Frontal cortex (tissue), 2 donors: ENCODE measurements around a stretch of chr6.

DNA sequence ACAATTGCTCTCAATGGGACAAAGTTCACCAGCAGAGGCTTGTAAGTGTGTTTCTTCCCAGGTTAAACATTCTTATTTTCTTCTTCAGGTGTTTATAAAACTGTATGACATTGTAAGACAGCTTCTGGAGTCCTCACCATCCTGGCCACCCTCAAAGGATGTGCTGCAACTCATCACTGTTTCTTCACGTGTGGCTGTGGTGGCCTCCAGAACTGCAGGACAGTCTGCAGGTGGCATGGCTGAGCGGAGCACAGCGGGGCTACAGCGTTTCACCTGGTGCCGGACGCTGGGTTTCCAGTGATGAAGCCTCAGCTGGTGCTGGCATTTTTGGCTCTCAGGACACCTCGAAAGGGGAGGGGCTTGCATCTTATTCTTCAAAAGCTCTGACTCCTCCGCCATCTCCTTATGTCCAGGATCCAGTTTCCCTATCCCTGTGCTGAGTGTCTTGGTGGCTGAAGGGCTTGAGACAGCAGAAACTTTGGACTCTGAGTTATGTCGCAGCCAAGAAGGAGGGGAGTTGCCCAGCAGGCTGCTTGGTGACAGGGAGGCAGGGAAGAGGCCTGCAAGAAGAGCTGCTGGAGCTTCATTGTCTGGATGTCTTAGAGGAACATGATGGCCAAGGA, 58.5 kb downstream of the GTF2H5 start:
- RAMPAGE, long total RNA, result no peak

DNA sequence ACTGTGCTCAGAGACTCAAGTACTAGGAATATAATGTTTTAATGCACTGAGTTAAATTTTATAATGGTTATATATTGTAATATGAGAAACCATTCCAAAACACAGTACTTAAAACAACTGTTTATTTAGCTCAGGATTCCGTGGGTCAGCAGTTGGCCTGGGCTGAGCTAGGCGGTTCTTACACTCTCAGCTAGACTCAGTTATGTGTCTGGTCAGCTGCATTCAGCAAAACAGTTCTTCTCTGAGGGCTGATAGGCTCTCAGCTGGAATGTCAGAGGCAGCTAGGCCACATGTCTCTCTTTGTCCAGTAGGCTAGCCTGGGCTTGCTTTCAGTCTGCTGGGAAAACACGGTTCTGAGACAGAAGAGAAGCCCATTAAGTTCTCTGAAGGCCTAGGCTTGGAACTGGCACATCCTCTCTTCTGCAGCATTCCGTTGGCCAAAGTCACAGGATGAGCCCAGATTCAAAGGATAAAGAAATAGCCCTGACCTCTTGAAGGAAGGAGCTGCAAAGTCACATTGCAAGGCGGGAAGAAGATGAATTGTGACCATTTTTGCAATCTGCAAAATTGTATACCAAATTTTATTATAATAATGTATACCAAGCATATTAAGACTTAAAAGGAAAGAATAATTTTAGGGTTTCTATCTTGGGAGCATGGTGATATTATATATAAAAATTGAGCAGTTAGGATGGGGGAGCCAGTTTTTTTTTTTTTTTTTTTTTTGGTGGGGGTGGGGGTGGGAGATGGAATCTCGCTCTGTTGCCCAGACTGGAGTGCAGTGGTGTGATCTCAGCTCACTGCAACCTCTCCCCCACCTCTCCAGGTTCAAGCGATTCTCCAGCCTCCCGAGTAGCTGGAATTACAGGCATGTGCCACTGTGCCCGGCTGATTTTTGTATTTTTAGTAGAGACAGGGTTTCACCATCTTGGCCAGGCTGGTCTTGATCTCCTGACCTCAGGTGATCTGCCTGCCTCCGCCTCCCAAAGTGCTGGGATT, 65.8 kb downstream of the TULP4 start:
- RAMPAGE, long total RNA, result no peak

- RAMPAGE, long total RNA, result no peak
These were observed 56.1 kb upstream of the TMEM181 start for GRCh38 chr6:158503733-158504266.

DNA sequence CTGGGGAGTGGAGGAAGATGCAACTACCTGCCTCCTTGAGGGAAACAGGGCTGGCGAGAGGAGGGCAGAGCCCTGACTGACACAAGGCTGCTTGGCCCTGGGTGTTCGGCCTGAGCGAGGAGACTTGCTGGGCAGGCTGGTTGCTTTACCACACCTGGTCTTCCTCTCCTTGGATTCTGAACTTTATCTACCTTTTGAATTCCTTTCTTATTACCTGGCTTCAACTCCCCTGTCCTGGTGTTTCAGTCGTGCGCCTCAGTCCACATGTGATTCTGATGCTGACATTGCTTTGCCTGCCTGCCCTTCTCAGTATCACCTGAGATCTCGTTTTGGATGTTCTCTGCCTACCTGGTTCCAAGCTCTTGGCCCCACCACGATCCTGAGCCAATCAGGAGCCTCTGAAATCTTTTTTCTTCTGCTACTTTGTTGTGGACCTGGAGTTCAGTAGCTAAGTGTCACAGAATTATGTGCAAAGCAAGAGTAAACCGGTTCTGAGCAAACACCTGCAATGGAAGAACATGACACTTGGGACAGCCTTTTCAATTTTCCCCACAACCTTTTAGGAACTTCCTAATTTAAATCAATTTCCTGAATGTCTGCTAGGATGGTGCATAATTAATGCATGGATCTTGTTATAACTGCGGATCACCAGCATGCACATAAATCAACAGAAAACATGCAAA, 2.1 kb upstream of the DYNLT1 start:
- RAMPAGE, long total RNA, result no peak

GRCh38 chr6:158653447-158654349, 3.8 kb downstream of the SYTL3 start:
- RAMPAGE, long total RNA, result no peak

- RAMPAGE, long total RNA, result no peak
These were observed 56.5 kb downstream of the SYTL3 start for GRCh38 chr6:158706346-158706786.

- RAMPAGE, long total RNA, result no peak
These were observed 67.3 kb downstream of the SYTL3 start for GRCh38 chr6:158717215-158717567.

GRCh38 chr6:158720273-158721157, 70.7 kb downstream of the SYTL3 start:
- RAMPAGE, long total RNA, result no peak

- RAMPAGE, long total RNA, result no peak
These were observed 61.5 kb downstream of the EZR start for GRCh38 chr6:158757611-158758046.

DNA sequence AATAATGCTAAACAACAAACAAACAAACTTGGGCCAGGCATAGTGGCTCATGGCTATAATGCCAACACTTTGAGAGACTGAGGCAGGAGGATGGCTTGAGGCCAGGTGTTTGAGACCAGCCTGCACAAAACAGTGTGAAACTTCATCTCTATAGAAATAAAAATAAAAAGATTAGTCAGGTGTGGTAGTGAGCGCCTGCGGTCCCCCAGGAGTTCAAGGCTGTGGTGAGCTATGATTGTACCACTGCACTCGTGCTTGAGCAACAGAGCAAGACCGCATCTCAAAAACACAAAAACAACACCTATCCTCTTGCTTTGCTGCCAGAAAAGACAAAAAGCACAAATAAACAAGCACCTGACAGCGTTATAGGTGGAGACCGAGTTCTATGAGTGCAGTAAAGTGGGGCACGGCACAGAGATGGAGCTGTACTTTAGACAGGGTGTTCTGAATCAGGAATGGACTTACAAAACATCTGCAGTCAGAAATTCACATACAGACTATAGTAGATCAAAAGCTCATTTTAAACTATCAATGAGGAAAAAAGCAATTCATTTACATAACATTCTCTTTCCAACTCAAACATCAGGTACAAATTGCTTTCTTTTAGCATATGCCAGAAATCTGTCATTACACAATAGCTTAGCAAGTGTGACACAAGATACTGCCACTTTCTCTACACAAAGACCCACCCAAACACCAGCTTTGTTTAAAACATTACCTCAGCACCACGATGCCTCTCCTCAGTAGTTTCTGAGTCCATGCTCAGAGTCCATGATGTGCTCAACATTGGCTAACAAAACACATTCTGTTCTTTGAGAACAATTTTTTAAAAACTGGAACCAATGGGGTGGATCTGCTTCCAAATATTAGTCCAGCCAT, 10.1 kb downstream of the EZR start:
- RAMPAGE, long total RNA, result no peak

- RAMPAGE, long total RNA, result no peak
These were observed 2.8 kb downstream of the EZR start for GRCh38 chr6:158816303-158816928.

DNA sequence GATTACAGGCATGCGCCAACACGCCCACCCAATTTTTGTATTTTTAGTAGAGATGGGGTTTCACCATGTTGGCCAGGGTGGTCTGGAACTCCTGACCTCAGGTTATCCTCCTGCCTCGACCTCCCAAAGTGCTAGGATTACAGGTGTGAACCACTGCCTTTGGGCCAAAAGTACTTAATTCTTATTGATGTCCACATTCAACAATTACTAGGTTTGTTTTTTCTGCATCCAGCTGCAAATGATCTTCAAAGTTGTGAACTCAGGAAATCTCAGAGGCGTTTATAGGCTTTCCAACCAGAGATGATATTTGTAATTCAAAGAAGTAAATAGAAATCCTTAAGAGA, 49.4 kb upstream of the EZR start:
- RAMPAGE, long total RNA, result no peak

GRCh38 chr6:158894144-158894667, 75.0 kb upstream of the EZR start:
- RAMPAGE, long total RNA, result no peak

GRCh38 chr6:159679815-159680688, 13.0 kb downstream of the SOD2 start:
- RAMPAGE, long total RNA, result no peak

DNA sequence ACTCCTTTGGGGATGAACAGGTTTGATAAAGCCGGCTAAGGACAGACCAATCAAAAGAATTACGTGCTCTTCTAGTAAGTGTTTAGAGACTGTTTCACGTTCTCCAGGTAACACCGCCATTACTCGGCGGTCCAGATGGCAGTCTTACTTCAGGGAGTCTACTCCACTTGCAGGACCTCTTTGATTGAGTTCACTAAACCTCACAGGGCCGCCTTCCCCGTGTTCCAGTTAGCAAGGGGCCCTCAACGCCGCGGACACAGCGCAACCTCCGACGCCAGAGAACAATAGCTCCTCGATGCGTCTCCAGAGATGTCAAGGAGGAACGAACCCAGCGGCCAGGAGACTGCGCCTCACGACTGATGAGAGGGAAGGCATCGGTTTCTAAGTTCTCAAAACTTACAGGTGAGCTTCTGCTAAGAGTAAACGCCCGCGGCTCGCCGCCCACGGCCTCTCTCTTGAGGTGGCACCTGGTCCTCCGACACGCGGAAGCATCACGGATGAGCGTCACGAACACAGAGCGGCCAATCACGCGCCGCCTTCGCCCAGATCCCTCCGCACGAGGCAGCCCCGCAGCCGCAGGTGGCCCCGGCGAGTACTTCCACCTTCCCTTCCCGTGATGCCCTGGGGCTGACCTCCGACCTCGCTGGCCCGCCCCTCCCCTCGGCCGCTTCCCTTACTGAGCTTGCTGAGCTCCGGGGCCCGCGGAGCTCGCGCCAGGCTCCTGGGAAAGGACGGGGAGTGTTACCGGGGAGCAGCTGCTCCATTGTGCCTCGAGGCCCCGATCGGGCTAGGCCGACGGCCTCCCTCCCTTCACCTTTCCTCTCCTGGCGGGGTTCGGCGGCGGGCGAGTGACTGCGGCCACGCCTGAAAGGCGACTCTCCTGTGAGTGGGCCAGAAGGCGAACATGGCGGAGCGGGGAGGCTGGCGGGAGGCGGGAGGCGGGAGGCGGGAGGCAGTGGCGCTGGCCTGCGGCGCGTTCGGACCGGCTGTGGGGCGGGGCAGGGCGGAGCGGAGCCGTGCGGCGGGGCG, 540 bp upstream of the WTAP start:
- RAMPAGE, long total RNA, result no peak

GRCh38 chr6:159997941-159998475, 29.1 kb downstream of the IGF2R start:
- RAMPAGE, long total RNA, result no peak

- RAMPAGE, long total RNA, result no peak
These were observed 63.4 kb downstream of the IGF2R start for GRCh38 chr6:160032284-160032768.

DNA sequence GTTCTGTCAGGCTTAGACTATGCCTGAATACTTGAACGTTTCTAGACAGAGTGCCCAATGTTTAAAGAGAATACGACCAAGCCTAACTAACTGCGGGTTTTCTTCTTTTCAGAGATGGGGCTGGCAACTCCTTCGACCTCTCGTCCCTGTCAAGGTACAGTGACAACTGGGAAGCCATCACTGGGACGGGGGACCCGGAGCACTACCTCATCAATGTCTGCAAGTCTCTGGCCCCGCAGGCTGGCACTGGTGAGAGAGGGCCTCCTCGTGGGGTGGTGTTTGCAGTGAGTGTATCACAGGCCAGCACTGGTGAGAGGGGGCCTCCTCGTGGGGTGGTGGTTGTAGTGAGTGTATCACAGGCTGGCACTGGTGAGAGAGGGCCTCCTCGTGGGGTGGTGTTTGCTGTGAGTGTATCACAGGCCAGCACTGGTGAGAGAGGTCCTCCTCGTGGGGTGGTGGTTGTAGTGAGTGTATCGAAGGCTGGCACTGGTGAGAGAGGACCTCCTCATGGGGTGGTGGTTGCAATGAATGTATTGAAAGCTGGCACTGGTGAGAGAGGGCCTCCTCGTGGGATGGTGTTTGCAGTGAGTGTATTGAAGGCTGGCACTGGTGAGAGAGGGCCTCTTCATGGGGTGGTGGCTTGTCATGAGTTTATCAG, 53.3 kb upstream of the SLC22A1 start:
- RAMPAGE, long total RNA, result no peak

DNA sequence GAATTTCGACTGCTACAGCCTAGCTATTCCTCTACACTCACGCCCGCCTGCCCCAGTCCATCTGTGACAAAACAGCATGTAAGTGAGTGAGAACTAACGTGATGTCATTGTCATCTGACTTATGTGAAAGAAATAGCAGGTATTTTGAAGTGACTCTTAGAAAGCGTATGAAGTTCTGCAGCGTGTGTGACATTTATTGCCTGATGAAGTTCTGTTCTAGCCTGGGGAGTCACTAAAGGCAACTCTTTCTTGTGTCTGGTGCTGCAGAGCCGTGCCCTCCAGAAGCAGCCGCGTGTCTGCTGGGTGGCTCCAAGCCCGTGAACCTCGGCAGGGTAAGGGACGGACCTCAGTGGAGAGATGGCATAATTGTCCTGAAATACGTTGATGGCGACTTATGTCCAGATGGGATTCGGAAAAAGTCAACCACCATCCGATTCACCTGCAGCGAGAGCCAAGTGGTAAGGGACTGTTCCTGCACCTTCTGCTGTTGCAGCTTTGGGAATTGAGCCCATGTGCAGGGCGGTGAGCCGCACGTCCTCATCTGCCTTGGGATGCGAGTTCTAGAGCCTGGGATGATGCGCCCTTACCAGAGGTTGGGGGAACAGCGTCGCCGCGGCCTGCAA, 51.9 kb upstream of the SLC22A1 start:
- RAMPAGE, long total RNA, result no peak

- RAMPAGE, long total RNA, result no peak
These were observed 96.9 kb downstream of the SLC22A3 start for GRCh38 chr6:160444905-160445616.